Body of pancreas (tissue), 2 donors: Measurements from ENCODE around the gene DNMT3B.

- PRO-cap = unidirectional peak, minus-strand start at chr20:32278315
- RAMPAGE, long total RNA, 2 experiments = no peak in any of the 2 experiments
Observed at GRCh38 chr20:32277995-32278761, 727 bp downstream of the KIF3B start.

DNA sequence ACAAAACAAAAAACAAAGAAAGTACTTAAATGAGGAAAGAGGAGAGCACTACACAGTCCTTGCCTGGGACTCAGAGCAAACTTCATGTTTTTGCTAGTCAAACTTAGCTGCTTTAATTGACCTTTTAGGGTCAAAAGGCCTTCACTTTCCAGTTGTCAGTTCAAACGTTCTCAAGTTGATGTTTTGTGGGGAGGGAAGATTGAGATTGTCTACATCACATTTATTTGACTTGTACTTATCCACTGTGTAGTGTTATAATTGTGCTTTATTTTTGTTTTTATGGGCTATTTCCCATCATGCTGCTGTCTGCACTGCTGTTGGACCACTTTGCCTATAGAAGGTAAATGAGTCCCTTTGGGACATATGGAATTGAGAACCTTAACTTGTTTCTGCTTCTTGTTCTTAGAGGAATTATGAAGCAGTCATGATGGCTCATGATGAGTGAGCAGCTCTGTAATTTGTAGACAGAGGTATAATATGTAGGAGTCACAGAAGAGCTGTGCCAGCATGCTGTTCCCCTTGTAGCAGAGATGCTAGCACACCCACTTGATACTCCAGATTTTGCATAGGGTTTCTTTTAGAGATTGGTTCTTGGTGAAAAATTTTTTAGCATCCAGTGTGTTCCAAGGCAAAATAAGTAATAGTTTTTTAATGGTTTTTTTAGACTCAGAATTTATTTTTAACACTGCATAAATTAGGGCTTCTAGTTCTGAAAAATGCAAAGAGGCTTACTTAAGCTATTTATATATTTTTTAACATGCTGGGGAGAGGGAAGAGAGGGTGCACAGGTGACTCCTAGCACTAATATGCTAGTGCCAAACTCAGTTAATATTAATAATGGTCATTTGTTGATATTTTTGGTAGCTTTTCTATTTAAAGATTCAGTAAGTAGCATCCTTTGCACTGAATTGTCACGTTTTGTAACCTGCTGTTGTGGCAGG is 9.5 kb downstream of the ASXL1 start:
- PRO-cap = no peak
- RAMPAGE, long total RNA, 2 experiments = no peak in any of the 2 experiments

- PRO-cap = no peak
- RAMPAGE, long total RNA, 2 experiments = no peak in any of the 2 experiments
Observed at GRCh38 chr20:32434220-32435374, 76.5 kb downstream of the ASXL1 start.

- PRO-cap = no peak
- RAMPAGE, long total RNA, 2 experiments = no peak in any of the 2 experiments
Observed at GRCh38 chr20:32435645-32436424, 77.7 kb downstream of the ASXL1 start.

- PRO-cap = no peak
- RAMPAGE, long total RNA, 2 experiments = no peak in any of the 2 experiments
Observed at GRCh38 chr20:32681208-32682004, 7.7 kb upstream of the C20orf203 start.

GRCh38 chr20:32685506-32686602 is 12.1 kb upstream of the C20orf203 start:
- PRO-cap = no peak
- RAMPAGE, long total RNA, 2 experiments = no peak in any of the 2 experiments

DNA sequence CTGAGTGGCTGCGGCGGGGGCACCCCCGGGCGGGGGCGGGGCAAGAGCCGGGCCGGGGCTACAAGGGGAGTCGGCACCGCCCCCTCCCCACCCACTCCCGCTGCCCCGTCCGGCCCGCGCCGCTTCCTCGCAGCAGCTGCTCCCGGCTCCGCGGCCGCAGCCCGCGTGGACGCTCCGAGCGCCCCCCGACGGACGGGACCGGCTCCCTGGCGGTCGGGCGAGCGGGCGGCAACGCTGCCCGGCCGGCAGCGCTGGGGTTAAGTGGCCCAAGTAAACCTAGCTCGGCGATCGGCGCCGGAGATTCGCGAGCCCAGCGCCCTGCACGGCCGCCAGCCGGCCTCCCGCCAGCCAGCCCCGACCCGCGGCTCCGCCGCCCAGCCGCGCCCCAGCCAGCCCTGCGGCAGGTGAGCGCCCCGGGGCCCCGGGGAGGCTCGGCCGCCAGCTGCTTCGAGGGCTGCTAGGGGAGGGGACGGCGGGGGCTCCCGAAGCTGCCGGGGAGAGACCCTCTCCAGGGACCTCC is at the start of gene DNMT3B:
Gene DNMT3B (plus strand): TSS at position 90 of the 520 bp plus-strand sequence.
- PRO-cap = bidirectional peak, plus-strand start at position 90 of the sequence, minus-strand start outside the sequence
- RAMPAGE, long total RNA, 2 experiments = start-site peak on the plus strand in 1 of 2 experiments, centred at position 362 of the sequence, 37 reads per replicate

DNA sequence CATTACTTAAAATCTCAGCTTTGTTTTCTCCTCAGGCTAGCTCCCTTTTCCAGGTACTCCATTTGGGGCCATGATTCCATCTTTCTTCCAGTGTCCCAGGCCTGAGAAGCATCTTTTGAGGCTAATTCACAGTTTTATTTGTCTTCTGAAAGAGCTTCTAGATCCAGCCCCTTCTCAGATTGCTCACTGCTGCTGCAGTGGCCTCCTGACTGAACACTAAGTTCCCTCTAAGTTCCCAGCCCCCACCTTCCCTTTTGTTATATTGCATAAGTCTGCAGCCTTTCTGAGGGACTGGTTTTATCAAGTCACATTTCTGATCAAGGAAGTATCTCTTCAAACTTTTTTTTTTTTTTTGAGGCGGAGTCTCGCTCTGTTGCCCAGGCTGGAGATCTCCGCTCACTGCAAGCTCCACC is 10.7 kb downstream of the MAPRE1 start:
- PRO-cap = no peak
- RAMPAGE, long total RNA, 2 experiments = no peak in any of the 2 experiments

- PRO-cap = no peak
- RAMPAGE, long total RNA, 2 experiments = no peak in any of the 2 experiments
Observed at GRCh38 chr20:32849234-32849966, 9.3 kb upstream of the EFCAB8 start.

GRCh38 chr20:32851852-32852280 is 6.9 kb upstream of the EFCAB8 start:
- PRO-cap = no peak
- RAMPAGE, long total RNA, 2 experiments = no peak in any of the 2 experiments

DNA sequence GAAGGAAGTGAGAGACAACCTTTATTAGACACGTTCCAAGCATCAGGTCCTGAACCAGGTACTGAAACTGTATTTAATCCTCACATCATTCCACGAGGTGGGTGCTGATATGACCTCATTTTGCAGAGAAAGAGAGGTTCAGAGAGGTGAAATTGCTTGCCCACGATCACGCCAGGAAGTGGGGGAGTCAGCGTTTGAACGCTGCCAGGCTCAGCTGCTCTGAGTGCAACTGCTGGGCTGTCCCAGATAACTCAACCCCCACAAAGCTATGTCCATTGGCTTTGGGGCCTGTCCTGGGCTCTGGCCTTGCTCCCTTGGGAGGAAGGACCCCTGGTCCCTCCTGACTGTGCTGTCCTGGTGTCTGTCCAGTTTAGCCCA is 38.7 kb downstream of the SUN5 start:
- PRO-cap = no peak
- RAMPAGE, long total RNA, 2 experiments = no peak in any of the 2 experiments

GRCh38 chr20:33105996-33106517 is 26.6 kb downstream of the BPIFB4 start:
- PRO-cap = no peak
- RAMPAGE, long total RNA, 2 experiments = no peak in any of the 2 experiments

DNA sequence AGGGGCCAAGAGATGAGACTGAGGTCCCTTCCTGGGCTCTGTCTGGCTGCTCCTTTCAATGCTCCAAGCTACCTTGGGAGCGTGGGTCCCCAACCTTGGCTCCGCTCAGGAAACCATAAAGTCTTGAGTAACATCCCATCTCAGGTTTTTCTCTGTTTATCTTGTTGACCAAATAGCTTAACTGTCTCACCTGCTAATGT is 237 bp upstream of the BPIFA1 start:
- PRO-cap = no peak
- RAMPAGE, long total RNA, 2 experiments = no peak in any of the 2 experiments

DNA sequence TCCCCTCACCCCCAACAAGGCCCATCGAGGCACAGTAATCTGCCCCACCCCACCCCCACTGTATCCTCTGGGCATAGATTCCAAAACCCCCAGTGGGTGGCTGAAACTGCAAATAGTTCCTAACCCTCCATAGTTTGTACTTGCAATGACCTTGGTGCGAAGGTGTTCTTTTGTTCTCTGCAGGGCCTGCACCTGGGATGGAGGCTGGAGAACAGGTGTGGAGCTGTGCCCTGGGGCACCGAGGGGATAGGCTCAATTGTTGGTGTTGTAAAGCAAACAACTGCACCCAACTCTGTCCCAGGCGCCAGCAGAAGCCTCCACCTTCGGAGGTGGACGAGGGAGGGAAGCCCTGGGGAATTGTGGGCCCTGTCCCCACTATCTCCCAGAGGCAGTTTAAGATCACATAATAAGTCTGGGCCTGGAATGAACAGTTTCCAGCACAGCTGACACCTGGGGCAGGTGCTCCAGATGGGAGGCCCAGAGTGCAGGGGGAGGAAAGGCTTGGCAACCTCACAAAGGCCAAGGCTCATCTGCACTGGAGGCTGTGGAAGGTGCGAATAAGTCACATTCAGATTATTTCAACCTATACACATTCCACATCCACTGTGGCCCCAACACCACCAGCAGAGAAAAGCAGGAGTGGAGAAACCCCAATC is 12.5 kb upstream of the CBFA2T2 start:
- PRO-cap = no peak
- RAMPAGE, long total RNA, 2 experiments = no peak in any of the 2 experiments

DNA sequence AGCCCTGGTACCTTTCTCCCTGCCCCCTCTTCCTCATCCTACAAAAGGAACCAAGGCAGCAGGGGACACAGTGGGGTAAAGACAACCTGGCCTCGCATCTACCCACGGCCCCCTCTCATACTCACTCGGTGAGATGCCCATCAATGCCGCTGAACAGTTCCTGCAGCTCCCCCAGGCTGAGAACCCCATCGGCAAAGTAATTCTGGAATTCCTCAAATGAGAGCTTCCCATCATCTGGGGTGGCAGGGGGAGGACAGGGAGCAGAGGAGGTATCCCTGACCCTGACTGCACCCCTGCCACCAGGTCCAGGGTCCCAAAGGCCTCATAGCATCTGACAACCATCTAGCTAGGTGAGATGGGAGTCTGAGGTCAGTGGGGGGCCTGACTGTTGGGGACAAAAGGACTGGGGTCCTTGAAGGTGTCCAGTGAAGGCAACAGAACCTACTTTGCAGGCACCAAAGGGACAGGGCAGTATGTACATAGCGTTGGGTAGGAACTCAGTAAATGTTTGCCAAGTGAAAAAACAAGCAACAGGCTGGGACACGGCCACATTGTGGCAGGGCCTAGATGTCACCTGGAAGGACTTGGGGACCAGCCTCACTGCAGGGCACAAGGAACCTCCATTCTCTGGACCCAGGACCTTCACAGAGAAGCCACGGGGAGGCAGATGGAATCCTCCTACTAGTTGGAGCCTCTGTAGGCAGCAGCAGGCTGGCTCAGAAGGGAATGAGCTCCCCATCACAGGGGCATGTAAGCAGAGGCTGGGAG is 3.5 kb downstream of the NECAB3 start:
- PRO-cap = no peak
- RAMPAGE, long total RNA, 2 experiments = no peak in any of the 2 experiments

GRCh38 chr20:33679618-33680163 is 5.5 kb upstream of the NECAB3 start:
- PRO-cap = no peak
- RAMPAGE, long total RNA, 2 experiments = no peak in any of the 2 experiments

GRCh38 chr20:33811799-33812893 is 998 bp downstream of the CHMP4B start:
- PRO-cap = bidirectional peak, plus-strand start at chr20:33812419, minus-strand start at chr20:33812326
- RAMPAGE, long total RNA, 2 experiments = no peak in any of the 2 experiments

DNA sequence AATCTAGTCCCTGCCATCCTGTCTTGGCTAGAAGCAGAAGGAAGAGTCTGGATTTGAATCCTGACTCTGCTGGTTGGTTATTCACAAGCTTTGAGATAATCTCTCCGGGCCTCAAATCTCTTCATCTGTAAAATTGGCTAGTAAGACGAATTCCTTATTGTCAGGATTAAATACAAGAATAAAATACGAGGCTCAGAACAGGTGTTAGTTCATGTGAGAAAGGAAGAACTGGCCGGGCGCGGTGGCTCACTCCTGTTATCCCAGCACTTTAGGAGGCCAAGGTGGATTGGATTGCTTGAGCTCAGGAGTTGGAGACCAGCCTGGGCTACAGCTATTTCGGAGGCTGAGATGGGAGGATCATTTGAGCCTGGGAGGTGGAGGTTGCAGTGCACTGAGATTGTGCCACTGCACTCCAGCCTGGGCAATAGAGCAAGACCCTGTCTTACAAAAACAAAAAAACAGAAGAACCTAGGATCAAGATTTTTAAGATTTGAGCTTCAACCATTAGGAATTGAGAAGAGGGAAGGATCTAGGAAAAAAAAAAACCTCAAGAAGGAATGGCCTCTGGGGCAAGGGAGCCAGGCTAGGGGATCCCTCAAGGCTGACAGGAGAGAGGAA is 25.9 kb downstream of the CHMP4B start:
- PRO-cap = no peak
- RAMPAGE, long total RNA, 2 experiments = start-site peak on the plus strand in 1 of 2 experiments, centred at position 285 of the sequence, 5 reads per replicate

GRCh38 chr20:33839409-33839896 is 28.3 kb downstream of the CHMP4B start:
- PRO-cap = no peak
- RAMPAGE, long total RNA, 2 experiments = no peak in any of the 2 experiments

DNA sequence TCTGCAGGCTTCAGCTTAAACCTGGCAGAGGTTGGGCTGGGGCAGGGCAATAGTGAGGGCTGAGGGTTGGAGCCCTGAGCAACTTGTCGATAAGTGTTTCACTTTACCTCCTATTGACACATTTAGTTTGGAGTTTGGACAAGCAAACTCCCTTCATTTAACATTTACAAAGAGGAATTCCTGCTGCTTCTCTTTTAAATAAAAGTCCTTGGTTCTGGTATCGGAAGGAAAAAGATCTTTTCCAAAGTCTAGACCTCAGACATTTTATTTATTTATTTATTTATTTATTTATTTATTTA is 32.4 kb downstream of the RALY start:
- PRO-cap = no peak
- RAMPAGE, long total RNA, 2 experiments = no peak in any of the 2 experiments